ENCODE measurements around the genes POTEI and MZT2A.

GRCh38 chr2:127660726-127661780, 14.3 kb downstream of the LIMS2 start:
- RRBS: no CpG with 5 or more reads among the region's 21 CpGs

- RRBS: no CpG with 5 or more reads among the region's 24 CpGs
These were observed 5.6 kb upstream of the SFT2D3 start for GRCh38 chr2:127695691-127696083.

GRCh38 chr2:127745929-127746797, 44.9 kb downstream of the SFT2D3 start:
- RRBS: no CpG with 5 or more reads among the region's 4 CpGs

DNA sequence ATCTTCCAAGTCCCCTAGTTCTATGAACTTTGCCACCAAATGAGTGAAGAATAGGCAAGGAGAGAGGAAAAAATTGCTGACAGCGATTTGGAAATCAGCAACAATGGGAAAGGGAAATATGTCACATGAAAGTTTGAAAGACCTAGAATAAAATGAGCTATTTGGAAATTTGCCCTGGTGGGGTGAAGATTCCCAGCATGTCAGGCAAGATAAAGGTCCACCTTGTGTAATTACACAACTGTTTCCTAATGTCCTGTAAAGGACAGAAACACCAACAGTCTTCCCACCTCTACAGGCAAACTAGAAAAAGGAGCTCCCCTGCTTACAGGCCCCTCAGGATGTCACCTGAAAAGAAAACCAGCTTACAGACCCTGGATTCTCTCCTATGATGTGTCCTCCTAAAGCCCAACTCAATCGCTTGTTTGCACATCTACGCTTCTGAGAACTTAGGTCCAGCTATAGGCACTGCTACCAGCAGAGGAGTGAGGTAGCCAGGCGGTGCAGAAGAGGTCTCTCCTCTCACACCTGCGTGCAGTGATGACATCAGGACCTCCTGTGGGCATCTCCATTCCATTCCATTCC, 5.9 kb upstream of the POLR2D start:
- RRBS: no CpG with 5 or more reads among the region's 5 CpGs

DNA sequence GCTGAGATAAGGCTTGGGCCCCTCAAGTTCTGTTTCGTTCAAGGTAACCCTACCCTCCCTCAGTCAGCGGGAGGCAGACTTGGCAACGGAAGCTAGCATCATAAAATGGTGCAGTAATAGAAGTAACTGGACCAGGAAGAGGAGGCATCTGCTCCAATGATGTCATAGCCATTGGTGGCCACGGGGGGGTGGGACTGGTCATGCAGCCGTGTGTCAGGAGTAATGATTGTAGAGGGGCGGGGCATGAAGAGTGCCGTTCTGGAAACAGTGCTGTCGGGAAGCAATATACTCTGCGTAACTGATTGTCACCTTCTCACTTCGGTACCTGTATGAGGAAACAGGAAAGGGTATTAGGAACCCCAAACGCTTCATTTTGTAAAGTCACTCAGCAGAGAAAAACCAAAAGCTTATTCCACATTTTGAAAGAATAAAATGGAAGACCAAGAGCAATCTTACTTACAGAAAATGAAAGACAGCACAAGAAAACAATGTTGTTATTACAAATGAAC, 7.0 kb upstream of the POLR2D start:
- RRBS: no CpG with 5 or more reads among the region's 11 CpGs

GRCh38 chr2:128299861-128300154, 18.9 kb downstream of the HS6ST1 start:
- RRBS: 85% methylated on average over 3 of the region's 6 CpGs

GRCh38 chr2:128317170-128318263, 1.2 kb downstream of the HS6ST1 start:
- RRBS: 4% methylated on average over 37 of the region's 81 CpGs

GRCh38 chr2:128424791-128425168, 106.1 kb upstream of the HS6ST1 start:
- RRBS: no CpG with 5 or more reads among the region's 7 CpGs

DNA sequence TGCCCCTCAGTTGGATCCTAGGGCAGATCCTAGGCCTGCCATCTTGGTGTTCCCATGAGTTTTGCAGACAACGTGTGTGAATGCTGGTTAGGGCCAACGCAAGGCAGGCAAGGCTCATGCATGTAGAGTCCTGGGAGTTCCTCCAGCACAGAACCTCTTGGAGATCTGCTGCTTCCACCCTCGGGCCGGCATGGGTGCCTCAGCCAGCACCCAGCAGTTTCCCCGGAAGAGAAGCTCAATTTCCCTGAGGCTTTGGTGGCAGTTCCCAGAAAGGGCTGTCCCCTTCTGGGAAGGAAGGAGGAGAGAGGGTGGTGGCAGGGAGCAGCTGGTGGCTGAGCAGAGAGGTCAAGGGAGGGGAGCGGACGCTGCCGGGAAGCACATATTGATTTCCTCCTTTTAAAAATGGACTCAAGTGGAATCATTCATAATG, 127.7 kb upstream of the HS6ST1 start:
- RRBS: 33% methylated on average over 1 of the region's 8 CpGs

GRCh38 chr2:128593788-128594571, 275.3 kb upstream of the HS6ST1 start:
- RRBS: no CpG with 5 or more reads among the region's 15 CpGs

GRCh38 chr2:129443370-129443771, 536.1 kb upstream of the RAB6C start:
- RRBS: no CpG with 5 or more reads among the region's 2 CpGs

DNA sequence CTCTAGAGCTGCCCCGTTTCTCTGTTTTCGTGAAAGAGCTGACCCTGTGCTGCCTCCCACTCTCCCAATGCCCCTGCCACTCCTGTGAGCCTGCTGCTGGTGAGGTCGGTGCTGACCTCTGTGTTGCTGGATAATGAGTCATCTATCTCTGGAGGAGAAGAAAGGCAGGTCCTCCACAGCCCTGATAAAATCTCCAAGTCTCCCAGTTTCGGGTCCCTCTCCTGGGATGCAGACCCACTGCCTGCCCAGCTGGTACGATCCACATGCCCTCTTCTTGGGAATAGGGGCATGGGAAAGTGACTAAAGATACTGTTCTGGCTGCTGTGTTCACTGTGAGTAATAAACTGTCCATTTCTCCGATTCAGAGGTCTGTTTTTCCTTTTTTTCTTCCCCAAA, 19.2 kb downstream of the PTPN18 start:
- RRBS: no CpG with 5 or more reads among the region's 6 CpGs

DNA sequence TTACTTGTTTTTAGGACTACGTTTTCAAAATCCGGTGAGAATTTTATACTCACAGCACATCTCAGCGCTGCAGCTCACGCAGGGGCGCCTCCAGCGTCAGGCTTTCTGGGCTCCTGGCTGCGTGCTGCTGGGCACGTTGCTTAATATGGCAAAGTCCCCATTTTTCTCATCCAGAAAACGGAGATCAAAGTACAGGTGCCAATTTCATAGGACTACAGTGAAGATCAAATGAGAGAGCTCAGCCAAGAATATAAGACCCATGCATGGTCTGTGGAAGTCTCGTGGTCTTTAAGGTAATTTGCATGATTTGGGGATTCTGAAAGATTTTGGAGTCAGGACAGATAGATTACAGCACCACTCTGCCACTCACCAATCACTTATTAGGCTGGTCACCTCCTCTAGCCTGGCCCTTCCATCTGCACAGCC, 36.2 kb downstream of the PTPN18 start:
- RRBS: no CpG with 5 or more reads among the region's 10 CpGs

DNA sequence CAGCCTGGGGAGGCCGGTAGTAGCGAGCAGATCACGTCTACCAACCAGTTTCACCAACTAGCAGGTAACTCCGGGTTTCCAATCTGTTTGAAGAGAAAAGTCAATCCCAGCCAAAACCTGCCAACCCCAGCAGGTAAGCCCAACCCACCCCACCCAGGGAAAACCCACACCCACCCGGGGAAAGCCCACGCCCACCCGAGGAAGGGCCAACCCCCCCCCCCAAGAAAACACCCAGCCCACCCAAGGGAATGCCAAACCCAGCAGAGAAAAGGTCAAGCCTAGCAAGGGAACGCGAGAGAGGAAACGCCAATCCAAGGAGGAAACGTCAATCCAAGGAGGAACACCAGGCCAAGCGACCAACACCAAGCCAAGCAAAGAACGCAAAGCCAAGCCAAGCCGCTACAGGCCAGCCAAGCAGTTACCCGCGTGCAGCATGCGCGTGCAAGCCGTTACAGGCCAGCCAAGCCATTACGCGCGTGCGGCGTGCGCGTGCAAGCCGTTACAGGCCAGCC, at the start of gene POTEI:
Gene POTEI (minus strand): TSS at position 83 of the 512 bp plus-strand sequence.
- RRBS: no CpG with 5 or more reads among the region's 27 CpGs

DNA sequence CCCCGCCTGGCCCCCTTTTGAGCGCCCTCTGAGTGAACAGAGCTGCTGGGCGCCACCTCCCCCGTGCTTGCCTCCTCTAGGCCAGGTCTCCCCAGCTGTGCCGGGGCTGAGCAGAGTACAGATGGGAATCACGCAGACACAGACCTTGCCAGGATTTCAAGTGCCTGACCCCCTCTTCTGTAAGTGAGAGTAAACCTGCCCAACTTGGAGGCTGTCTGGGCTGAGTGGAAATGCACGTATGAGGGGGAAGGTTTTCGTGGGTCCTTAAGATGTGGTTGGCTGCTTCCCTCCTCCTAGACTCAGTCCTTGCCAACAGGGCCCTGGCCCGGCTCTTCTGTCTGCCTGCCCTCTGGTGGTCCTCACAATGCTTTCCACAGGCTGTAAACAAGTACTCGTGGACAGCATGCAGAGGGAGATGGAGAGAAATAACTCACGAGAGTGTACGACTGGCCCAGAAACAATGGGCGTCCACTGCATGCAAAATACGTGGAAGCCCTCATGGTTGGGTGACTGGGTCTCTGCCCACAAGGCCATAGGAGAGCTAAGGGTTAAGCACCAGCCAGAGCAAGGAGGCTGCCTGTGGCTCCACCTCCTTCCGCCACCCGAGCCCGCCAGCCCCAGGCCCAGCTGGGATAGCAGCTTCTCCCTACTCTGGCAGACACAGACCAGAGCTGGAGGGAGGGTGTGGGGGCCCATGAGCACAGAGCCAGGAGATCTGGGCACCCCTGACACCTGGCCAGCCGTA, 17.1 kb upstream of the ARHGEF4 start:
- RRBS: no CpG with 5 or more reads among the region's 18 CpGs

DNA sequence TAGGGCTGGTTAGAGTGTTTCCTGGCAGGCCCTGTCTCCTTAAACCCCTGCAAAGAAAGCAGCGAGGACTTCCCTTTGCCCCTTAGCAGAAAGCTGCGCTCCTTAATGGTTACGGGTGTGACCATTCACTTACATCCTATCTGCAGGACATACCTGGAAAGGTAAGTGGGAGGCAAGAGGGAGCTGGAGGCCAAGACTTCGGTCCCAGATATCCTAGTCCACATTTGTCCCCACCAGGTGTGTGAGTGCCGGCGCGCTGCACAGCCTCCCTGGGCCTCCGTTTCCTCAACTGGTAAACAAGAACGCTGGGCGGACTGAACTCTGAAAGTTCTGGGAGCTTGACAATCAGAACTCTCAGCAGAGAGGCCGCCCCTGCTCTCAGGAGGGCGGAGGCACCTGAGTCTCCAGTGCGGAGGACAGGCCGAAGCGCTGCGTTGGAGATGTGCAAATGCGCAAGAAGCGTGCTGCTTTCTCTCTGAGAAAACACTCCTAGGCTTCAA, 507 bp upstream of the ARHGEF4 start:
- RRBS: no CpG with 5 or more reads among the region's 18 CpGs

- RRBS: 6% methylated on average over 4 of the region's 24 CpGs
These were observed 1.0 kb downstream of the ARHGEF4 start for GRCh38 chr2:130837646-130838247.

DNA sequence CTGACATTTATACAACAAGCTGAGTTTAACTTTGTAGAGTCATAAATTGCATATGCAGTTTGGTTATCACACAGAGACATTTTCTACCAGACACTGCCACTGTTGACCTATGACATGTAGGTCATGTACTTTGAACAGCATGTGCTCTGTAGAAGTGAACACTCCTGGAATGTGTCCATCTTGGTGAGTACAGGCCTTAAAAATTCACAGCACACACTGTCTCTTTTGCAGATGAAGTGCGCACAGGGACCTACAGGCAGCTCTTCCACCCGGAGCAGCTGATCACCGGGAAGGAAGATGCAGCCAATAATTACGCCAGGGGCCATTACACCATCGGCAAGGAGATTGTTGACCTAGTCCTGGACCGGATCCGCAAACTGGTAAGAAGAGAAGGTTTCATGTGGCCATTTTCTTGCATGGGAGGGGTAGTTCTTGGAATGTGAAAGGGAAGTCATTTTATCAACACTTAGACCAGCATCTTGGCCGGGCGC, 3.2 kb downstream of the TUBA3D start:
- RRBS: no CpG with 5 or more reads among the region's 9 CpGs

- RRBS: 4% methylated on average over 7 of the region's 86 CpGs
These were observed at the start of gene MZT2A for GRCh38 chr2:131491899-131492650. Gene MZT2A, minus strand, starts transcription at chr2:131492397.

- RRBS: under 1% methylated on average over 6 of the region's 26 CpGs
These were observed 146.2 kb downstream of the CCDC74A start for GRCh38 chr2:131673867-131674360.

All from aortic smooth muscle cell (primary cell).